Kidney (tissue), 2 donors: Measurements from ENCODE around the genes OGFRL1, KHDC3L, CD109 and SENP6.

GRCh38 chr6:70414244-70414555, 892 bp downstream of the FAM135A start:
- PRO-cap = no peak
- RRBS = no CpG with 5 or more reads among the region's 6 CpGs

DNA sequence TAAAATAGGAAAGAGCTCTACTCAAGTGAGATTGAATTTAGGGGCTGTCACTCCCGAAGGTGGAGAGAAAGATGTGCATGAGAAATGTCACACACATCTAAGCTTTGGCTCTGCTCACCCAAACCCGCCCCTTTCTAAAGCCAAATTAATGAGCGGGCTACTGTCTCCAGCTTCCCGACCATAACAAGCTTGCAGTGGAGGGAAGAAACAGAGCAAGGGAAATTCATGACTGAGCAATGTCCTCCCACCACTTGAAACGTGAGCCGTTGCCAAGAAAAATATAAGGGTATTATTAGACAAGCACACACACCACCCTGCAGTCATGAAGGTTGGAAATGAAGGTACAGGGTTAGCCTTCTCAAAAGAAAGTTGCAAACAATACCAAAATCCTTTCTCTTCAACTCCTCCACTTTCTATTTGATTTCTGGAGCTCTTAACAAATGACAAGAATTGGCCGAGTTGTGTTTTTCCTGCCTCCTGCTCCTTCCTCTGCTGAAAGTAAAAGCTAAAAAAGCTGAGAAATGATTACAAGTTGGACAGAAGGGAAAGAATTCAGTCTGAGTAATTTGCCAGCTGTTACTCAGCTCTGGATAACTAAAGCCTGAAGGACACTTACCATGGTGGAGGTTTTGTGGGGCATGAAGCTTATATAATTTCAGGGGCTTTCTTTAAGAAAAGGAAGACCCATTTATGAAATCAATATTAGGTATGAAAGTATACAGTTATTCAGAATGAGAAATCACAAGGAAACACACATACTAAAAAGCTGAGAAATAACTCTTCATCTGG, 151.1 kb upstream of the B3GAT2 start:
- PRO-cap = no peak
- RRBS = no CpG with 5 or more reads among the region's 7 CpGs

DNA sequence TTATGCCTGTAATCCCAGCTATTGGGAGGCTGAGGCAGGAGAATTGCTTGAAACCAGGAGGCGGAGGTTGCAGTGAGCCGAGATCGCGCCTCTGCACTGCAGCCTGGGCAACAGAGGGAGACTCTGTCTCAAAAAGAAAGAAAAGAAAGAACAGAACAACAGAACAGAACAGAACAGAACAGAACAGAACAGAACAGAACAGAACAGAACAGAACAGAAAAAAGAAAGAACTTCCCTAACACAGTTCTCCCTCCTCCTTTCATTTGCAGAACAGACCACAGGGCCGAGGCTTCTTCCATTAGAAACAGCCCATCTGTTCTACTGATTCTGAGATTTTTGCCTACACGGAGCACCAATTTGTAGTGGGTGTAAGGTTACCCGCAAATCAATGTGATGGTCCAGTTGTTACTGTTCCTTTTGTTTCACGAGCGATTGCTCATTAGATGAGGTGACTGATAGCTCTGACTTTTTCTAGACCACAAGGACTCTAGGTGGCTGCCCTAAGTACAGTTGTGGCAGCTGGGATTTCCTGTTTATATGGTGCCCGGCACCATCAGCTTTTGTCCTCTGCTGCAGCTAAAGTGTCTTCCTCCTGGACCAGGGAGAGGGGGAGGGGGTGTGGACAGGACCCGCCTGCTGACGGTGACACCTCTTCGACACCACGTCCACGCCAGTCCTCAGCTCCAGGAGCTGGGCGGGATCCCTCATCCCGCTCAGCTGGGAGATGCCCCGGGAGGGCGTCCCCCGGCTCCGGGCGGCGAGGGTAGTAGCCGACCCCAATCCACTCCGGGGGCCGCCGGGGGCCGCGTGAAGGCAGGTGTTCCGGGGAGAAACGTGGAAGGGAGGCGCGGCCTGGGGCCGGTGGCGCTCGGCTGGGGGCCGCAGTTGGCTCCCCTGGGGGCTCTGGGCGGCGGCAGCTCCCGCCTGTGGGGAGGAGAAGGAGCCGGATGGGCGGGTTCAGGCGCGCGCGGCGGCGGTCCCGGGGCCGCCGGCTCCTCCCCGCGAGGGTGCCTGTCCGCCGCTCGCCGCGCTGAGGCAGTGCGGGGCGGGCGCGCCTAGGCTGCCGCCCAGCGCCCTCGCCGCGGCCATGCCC, at the start of gene OGFRL1:
TSS of gene OGFRL1 (plus strand) at position 1,038 of the 1,093 bp plus-strand sequence.
- PRO-cap = bidirectional peak, plus-strand start at position 680 of the sequence, minus-strand start at position 562 of the sequence; bidirectional peak, plus-strand start at position 1,038 of the sequence, minus-strand start at position 1,006 of the sequence
- RRBS = 3% methylated on average over 27 of the region's 67 CpGs

- PRO-cap = no peak
- RRBS = no CpG with 5 or more reads among the region's 11 CpGs
Measured at GRCh38 chr6:71301313-71302554, 13.1 kb downstream of the OGFRL1 start.

- PRO-cap = no peak
- RRBS = no CpG with 5 or more reads among the region's 4 CpGs
Measured at GRCh38 chr6:71473767-71474458, 185.3 kb downstream of the OGFRL1 start.

GRCh38 chr6:72051242-72051441, 164.8 kb downstream of the RIMS1 start:
- PRO-cap = no peak
- RRBS = no CpG with 5 or more reads among the region's 1 CpG

DNA sequence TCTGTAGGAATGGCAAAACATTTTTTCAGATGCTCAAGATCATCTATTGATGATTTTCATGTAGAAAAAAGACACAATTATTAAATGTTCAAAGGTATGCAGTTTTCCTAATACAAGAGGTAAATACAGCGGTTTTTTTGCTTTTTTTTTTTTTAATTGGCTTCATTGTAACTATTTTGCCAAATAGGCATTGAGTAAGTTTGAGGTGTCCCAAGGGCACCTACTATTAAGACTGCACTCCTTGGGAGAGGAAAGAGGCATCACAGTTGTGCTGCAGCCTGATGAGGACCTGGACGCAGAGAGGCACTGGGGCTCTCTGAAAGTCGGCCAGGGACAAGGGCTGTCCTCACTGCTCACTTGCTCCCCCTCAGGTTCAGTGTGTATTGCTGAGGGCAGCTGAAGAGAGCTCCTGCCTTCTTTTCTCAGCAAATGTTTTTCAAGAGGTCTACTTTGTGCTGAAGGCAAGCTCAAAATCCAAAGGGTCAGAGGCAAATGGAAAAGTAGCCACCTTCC, 331.7 kb downstream of the RIMS1 start:
- PRO-cap = no peak
- RRBS = no CpG with 5 or more reads among the region's 3 CpGs

GRCh38 chr6:72366469-72366883, 255.4 kb upstream of the KCNQ5 start:
- PRO-cap = no peak
- RRBS = no CpG with 5 or more reads among the region's 2 CpGs

- PRO-cap = no peak
- RRBS = no CpG with 5 or more reads among the region's 5 CpGs
Measured at GRCh38 chr6:72560426-72561235, 61.2 kb upstream of the KCNQ5 start.

- PRO-cap = no peak
- RRBS = no CpG with 5 or more reads among the region's 2 CpGs
Measured at GRCh38 chr6:72767974-72768490, 146.2 kb downstream of the KCNQ5 start.

GRCh38 chr6:72771082-72771513, 149.2 kb downstream of the KCNQ5 start:
- PRO-cap = no peak
- RRBS = no CpG with 5 or more reads among the region's 1 CpG

DNA sequence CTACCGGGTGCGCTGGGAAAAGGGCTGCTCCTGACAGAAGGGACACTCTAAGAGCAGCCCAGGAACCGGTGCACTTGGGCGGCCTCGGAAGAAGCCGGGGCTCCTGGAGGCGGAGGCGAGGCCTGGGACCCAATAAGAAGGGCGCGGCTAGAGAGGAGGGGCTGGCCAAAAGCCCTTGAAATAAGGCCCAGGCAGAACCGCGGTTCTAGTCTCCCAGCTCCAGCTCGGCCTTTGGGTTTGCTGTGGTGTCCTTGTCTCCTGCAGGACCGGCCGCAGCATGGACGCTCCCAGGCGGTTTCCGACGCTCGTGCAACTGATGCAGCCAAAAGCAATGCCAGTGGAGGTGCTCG, at the start of gene KHDC3L:
TSS of gene KHDC3L (plus strand) at position 206 of the 350 bp plus-strand sequence.
- PRO-cap = no peak
- RRBS = 80% methylated on average over 3 of the region's 21 CpGs

DNA sequence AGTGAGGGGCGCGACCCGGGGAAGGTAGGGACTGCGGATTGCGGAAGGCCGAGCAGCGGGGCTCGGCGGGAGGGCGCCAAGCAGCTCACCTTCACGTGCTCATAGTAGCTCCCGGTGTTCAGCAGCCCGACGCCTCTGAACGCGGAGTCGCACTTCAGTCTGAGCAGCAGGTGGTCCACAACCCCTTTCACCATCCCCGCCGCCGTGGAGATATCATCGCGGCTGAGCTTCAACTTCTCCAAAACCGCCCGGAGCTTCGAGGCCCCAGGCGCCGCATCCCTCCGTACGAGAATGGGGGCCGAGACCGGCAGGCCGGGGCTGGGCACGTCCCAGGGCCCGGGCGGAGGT, 687 bp downstream of the CGAS start:
- PRO-cap = unidirectional peak, plus-strand start at position 41 of the sequence
- RRBS = 3% methylated on average over 25 of the region's 35 CpGs

- PRO-cap = no peak
- RRBS = no CpG with 5 or more reads among the region's 3 CpGs
Measured at GRCh38 chr6:73515865-73516458, 4.9 kb downstream of the EEF1A1 start.

GRCh38 chr6:73521444-73522080, 730 bp upstream of the EEF1A1 start:
- PRO-cap = bidirectional peak, plus-strand start at chr6:73521813, minus-strand start at chr6:73521792
- RRBS = 4% methylated on average over 5 of the region's 29 CpGs

DNA sequence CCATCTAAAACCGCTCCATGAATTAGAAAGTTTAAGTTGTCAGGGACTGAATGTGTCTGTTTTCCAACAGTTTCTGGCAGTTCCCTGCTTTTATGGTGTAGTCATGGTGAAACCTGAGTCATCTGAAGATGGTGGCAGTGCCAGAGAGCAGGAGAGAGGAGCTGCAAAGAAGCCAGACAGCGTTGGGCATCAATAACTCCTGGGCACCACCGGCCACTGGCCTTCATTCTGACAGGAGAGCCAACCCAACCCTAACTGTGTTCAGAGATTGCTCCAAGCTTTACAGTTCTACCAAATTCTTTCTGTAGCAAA, 902 bp upstream of the CD109 start:
- PRO-cap = no peak
- RRBS = no CpG with 5 or more reads among the region's 3 CpGs

- PRO-cap = unidirectional peak, plus-strand start at chr6:73695856; bidirectional peak, plus-strand start at chr6:73696203, minus-strand start at chr6:73696255
- RRBS = 1% methylated on average over 21 of the region's 68 CpGs
Measured at GRCh38 chr6:73695457-73696746, at the start of gene CD109. Gene CD109, plus strand, starts transcription at chr6:73696203.

DNA sequence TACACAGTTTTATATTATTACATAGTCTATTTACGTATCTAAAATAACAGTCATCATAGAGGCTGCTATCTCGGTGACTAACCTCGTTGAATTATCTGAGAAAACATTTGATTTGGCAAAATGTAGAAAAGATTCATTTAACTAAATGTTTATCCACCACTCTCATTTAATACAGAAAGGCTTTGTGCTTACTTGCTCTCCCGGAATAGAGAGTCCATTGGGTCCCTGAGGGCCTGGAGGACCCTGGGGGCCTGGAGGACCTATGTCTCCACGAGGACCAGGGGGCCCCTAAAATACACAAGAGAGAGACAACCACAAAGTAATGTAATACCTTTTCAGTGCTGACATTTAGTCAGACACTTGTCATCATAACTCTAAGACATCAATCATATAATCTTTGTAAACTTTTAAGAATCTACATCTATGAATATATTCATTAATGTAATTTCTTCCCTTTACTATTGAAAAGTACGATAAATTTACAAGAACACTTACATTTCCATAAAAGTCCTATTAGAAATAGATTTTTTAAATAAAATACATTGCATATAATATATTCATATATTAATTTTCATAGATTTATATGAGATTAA, 103.4 kb downstream of the COL12A1 start:
- PRO-cap = no peak
- RRBS = no CpG with 5 or more reads among the region's 6 CpGs

DNA sequence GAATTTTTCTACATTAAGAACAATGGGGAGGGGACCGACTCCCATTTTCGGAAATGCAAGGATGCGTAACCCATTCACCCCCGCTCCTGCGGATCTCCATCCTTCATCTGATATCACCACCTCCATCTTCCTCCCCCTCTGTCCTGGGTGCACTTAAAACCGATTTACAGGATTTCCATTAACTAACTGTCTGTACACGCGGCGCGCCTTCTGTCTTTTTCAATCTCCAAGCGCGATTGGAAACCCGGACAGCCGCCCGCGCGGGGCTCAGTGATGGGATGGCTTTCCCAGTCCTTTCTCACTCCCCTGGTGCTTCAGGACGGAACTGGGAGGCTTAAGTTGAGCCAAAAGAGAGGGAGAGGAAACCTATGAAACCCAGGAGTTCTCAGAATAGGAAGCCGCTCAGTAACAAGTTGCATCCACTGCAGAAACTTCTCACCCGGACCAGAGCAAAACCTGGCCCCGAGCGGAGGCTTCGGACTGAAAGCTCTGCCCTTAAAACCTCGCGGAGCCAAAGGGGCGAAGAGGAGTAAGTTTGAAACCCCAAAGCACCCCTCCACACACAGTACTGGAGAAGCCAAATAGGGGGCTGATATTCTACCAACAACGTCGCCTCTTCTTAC, 667 bp upstream of the COL12A1 start:
- PRO-cap = no peak
- RRBS = 3% methylated on average over 7 of the region's 28 CpGs

GRCh38 chr6:75601504-75602220, at the start of gene SENP6:
Gene SENP6, plus strand, starts transcription at chr6:75601880.
- PRO-cap = bidirectional peak, plus-strand start at chr6:75601740, minus-strand start at chr6:75601761; bidirectional peak, plus-strand start at chr6:75601893, minus-strand start at chr6:75601903
- RRBS = 2% methylated on average over 21 of the region's 71 CpGs